Mucosa of descending colon (tissue), 1 donor: ENCODE results near the gene BDKRB1.

GRCh38 chr14:95519451-95520200, 3.2 kb upstream of the SYNE3 start:
- PRO-cap, result unidirectional peak, plus-strand start at chr14:95519868

- PRO-cap, result no peak
These were observed 5.7 kb upstream of the SYNE3 start for GRCh38 chr14:95522147-95522469.

DNA sequence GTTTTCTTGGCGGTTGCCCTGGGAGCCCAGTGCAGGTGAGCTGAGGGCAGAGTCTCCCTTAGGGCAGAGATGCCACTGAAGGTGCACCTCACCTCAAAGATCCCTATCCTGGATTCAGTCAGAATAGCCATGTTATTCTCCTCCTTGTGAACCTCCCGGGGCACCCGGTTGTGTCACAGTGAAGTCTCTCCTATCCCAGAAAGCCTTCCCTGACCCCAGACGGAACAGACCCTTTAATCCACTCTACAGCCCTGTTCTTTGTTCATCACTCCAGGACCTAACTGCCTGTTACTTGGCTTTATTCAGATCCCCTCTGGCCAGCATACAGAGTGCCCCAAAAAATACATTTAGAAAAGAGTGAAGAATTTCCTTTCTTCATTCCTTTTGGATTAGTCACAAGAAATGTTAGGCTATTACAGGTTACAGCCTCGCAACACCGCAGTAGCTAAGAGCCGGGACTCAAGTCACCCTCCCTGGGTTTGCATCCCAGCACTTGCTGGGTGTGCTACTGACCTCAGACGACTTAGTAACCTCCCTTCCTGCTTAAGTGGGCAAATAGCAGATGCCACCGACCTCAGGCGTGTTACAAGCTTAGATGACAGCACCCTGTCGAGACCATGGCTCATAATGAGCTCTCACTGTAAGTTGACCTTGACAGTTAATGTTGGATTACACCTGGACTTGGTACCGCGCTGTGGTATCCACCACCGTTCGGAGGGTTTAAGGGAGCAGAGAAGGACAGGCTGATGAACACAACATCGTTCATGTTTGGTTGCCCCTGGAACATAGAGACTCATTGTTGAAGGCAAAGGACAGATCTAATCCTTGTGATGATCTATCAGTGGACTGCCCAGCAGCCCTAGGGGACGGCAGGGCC, 12.8 kb downstream of the GLRX5 start:
- PRO-cap, result no peak

DNA sequence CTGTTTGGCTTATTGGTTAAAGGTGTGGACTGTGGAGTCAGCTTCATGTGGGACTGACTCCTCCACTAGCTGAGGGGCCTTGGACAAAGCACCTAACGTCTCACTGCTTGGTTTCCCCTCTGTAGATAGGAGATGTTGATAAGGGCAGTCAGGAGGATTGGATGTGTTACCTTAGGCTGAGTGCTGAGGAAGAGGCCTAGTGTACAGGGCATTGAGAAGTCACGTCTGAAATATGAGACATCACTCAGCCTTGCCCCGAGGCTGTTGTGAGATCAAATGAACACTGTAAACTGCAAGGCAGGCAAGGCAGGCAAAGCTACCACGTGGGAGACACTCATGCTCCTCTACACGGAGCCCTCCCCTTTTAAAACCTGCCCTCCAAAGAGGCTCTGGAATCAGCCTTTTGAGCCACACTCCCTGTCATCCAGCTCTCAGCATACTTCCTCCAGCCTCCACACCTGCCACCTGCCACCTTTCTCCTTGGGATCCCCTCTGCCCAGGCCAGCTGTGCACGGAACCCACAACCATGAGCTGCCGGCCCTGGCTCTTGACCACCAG, 27.3 kb upstream of the TCL1A start:
- PRO-cap, result no peak

DNA sequence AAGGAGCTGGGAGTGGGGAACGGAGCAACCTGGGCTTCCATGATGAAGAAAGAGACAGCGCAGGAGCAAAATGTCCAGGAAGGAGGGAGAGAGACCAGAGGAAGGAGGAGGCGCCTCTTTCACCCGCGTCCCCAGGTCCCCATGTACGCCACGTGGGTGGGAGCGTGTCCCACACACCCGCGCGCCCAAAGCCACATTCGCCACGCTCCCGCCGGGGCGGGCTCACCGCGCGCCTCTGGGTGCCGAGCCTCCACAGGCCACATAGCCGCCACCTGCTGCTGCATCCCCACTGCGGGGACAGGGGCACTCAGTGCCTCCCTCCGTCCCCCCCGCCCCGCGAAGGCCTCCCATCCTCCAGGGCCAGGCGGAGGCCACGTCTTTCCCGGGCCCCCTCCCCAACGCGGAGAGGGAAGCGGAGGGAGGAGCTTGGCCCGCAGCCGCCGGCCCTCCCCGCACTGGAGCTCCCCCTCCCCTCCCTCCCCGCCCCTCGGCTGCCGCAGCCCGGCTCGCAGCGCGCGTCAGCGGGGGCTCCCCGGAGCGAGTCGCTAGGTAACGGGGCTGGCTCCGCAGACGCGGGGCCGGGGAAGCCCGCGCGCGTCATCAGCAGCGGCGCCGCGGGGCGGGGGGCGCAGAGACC, 162.0 kb upstream of the TCL1A start:
- PRO-cap, result no peak

DNA sequence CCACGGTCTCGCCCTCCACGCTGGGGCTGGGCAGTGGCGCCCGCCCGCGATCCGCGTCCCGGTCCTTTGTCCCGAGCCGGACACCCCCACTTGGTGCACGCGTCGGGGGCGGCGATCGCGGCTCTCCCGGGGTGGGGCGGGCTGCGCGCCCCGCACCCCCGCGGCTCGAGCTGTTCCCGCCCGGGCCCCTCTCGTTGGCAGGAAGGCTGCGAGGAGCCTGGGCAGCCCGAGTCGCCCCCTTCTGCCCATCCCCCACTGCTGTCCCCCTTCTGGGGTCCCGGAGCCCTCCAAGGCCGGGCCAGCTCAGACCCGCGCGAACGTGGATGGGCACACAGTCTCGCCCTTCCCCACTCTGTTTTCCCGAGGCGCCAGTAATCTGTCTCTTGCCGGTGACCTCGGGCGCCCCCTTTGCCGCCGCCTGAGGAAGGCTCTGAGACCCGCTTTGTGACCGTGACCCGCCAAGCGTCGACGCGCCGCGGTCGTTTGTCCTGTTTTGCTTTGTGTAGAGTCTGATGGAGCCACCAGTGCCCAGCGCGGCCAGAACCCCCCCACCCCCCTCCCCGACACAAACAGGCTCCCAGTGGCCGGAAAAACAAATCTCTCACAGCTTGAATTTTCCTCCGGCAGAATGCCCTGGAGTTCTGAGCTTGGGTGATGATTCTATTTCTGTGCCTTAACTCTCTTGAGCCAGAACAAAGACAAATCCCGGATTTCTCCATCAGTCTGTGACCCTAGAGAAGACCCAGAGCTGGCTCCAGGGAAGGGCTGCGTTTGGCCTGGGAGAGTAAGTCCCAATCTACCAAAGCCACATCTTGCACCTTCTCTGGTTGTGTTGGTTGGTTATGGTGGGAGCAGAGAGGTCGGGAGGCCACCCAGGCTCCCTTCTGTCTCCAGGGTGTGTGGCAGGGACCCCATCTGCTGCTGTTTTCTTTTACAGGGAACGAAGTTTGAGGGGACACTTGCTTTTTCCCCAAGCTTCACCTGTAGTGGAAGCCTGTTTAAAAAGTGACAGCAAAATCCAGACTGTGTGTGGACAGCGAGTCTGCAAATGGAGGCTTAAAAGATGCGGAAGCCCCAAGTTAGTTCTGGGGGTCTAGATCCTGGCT, 775 bp downstream of the C14orf132 start:
- PRO-cap, result bidirectional peak, plus-strand start at position 626 of the sequence, minus-strand start at position 495 of the sequence

- PRO-cap, result no peak
These were observed 50.4 kb downstream of the C14orf132 start for GRCh38 chr14:96089591-96089886.

GRCh38 chr14:96255863-96256480, at the start of gene BDKRB1:
Gene BDKRB1 (plus strand): TSS chr14:96256210.
- PRO-cap, result no peak

- PRO-cap, result bidirectional peak, plus-strand start at chr14:96309454, minus-strand start at chr14:96309268
These were observed 53.2 kb downstream of the BDKRB1 start for GRCh38 chr14:96309087-96309710.

GRCh38 chr14:96501542-96501998, 612 bp upstream of the PAPOLA start:
- PRO-cap, result no peak

- PRO-cap, result no peak
These were observed 1136.0 kb downstream of the BCL11B start for GRCh38 chr14:98135860-98136530.

DNA sequence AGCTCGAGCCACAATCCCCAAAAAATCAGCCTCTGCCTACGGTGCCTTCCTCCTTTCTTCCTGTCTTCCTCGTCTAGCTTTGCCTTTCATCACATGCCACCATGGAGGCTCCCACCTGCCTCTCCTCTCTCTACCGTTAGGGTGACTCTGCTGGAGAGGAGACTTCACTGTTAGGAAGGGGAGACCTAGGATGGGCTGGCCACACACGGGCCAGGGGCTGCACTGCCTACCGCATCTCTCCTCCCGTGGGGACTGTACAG, 1104.8 kb downstream of the BCL11B start:
- PRO-cap, result no peak

- PRO-cap, result no peak
These were observed 998.8 kb downstream of the BCL11B start for GRCh38 chr14:98273169-98273611.

- PRO-cap, result unidirectional peak, minus-strand start at chr14:98607576
These were observed 664.6 kb downstream of the BCL11B start for GRCh38 chr14:98607465-98607734.

GRCh38 chr14:98932040-98932484, 339.9 kb downstream of the BCL11B start:
- PRO-cap, result bidirectional peak, plus-strand start at chr14:98932194, minus-strand start at chr14:98932113

- PRO-cap, result no peak
These were observed 196.0 kb downstream of the BCL11B start for GRCh38 chr14:99075961-99076394.

- PRO-cap, result unidirectional peak, plus-strand start at chr14:99241086; bidirectional peak, plus-strand start at chr14:99241296, minus-strand start at chr14:99241122
These were observed 30.9 kb downstream of the BCL11B start for GRCh38 chr14:99240995-99241693.

- PRO-cap, result no peak
These were observed 30.2 kb downstream of the BCL11B start for GRCh38 chr14:99241694-99242273.

- PRO-cap, result no peak
These were observed 15.9 kb downstream of the BCL11B start for GRCh38 chr14:99256122-99256498.

- PRO-cap, result bidirectional peak, plus-strand start at chr14:99262614, minus-strand start at chr14:99262462
These were observed 9.7 kb downstream of the BCL11B start for GRCh38 chr14:99262096-99262836.